Melanocyte of skin (primary cell): ENCODE measurements around a stretch of chr3.

DNA sequence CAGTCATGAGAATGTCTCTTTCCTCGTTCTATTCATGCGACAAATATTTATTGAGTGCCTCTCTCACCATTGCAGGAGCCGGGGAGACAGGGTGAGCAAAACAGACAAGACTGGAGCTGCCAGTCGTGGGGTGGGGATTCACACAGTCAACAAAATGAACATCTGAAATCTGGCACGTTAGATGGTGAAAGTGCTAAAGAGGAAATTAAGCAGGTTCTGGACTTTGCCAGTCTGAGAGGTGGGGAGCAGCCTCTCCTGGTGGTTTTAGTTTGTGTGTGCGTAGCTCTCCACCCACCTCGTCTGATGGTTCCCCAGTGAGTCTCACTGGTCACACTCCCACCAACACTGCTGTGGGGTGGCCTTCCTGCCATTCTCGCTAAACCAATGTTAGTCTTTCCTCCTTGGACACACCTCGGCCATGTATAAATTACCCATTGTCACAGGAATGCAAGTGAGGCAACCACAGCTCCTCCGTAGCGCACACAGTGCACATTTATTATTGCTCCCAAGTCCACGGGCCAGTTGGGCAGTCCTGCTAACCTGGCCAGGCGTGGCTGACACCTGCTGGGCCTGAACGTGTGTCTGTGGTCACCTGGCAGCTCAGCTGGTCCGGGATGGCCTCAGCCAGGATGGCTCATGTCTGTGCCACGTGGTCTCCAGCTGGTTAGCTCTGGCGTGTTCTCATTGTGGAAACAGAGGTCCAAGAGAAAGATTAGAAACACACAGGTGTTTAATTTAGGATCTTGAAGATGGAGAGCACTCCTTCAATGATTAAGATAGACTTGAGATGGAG, 31.6 kb downstream of the FBLN2 start:
- CAGE, long polyA plus RNA, 2 experiments, result no peak in any of the 2 experiments

DNA sequence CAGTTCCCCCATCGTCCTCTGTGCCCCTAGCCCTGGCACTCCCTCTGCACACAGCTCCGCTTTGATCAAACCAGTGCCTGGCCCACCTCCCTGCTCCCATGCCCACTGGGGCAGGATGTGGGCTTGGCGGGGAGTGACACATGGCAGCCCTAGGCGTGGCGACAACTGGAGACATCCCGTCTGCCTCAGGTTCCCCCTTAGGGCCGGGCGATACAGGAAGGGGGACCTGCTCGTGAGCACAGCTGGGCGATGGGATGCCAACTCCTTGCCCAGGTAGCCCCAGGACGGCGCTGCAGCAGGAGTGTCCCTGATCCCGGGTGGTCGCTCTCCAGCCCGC, 105.9 kb downstream of the FBLN2 start:
- CAGE, long polyA plus RNA, 2 experiments, result no peak in any of the 2 experiments

- CAGE, long polyA plus RNA, 2 experiments, result no peak in any of the 2 experiments
These were observed 116.9 kb downstream of the FBLN2 start for GRCh38 chr3:13665799-13666177.

GRCh38 chr3:13712325-13712634, 163.4 kb downstream of the FBLN2 start:
- CAGE, long polyA plus RNA, 2 experiments, result no peak in any of the 2 experiments

- CAGE, long polyA plus RNA, 2 experiments, result no peak in any of the 2 experiments
These were observed 53.1 kb downstream of the WNT7A start for GRCh38 chr3:13826719-13827176.

DNA sequence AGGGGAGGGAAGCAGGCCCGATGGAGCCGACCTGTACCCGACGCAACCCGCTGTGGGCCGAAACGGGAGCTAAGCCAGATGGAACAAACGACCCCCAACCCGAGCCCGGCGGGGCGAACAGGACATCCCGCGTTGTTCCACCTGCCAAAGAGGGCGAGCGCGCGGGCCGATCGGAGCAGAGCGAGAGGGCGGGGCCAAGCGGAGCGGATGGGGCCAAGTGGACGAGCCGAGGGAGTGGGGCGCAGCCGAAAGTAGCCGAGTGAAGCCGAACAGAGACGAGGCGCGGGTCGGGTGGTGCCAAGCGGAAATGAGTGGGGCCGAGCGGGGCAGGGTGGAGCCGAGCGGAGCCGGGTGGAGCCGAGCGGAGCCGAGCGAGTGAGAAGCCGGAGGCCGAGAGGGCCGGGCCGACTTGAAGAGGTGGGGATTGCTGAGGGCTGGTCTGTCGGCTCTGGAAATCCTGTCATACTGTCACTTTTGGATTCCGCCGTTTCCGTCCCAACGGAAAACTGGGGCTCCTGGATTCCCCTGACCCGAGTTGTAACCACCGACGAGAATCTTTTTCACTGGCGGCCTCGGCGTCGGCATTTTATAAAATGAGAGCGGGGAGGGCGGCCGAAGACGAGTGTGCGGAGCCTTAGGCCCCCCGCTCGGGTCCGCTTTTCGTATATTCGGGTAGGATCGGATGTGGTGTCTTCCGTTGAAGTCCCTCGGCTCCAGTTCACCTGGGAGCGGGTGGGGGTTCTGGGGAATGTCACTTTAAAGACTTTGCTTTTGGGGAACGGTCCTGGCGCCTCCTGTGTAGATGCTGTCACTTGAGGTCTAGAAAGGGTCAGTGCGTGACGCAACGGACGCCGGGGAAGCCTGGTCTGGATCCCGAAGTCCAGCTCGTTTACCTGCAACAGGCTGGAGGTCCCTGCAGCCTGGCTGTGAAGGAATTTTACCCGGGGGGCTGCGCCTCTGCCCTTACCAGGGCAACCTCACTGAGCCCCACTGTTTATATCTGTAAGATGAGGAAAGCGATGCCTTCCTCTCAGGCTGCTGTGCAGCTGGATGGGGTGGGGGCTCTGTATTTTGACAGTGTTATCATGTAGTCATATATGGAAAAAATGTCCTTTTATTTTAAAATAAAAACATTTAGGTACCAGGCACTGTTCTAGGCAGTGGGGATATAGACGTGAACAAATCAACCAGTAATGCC, 15.7 kb upstream of the WNT7A start:
- CAGE, long polyA plus RNA, 2 experiments, result no peak in any of the 2 experiments

DNA sequence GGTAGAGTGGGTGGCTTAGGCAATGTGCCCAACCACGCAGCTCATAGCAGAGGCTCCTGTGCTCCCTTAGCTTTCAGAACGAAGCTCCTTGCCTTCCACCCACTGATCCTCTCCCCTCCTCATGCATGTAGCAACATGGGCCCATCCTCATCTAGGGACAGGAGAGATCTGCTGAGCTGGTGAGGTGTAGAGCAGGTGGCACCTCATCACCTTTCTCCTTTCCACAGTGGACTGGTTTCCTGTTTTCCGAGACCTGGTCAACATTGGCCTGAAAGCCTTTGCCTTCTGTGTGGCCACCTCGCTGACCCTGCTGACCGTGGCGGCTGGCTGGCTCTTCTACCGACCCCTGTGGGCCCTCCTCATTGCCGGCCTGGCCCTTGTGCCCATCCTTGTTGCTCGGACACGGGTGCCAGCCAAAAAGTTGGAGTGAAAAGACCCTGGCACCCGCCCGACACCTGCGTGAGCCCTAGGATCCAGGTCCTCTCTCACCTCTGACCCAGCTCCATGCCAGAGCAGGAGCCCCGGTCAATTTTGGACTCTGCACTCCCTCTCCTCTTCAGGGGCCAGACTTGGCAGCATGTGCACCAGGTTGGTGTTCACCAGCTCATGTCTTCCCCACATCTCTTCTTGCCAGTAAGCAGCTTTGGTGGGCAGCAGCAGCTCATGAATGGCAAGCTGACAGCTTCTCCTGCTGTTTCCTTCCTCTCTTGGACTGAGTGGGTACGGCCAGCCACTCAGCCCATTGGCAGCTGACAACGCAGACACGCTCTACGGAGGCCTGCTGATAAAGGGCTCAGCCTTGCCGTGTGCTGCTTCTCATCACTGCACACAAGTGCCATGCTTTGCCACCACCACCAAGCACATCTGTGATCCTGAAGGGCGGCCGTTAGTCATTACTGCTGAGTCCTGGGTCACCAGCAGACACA, 16.8 kb downstream of the TMEM43 start:
- CAGE, long polyA plus RNA, 2 experiments, result no peak in any of the 2 experiments

GRCh38 chr3:14323230-14323615, 79.2 kb upstream of the SLC6A6 start:
- CAGE, long polyA plus RNA, 2 experiments, result no peak in any of the 2 experiments

DNA sequence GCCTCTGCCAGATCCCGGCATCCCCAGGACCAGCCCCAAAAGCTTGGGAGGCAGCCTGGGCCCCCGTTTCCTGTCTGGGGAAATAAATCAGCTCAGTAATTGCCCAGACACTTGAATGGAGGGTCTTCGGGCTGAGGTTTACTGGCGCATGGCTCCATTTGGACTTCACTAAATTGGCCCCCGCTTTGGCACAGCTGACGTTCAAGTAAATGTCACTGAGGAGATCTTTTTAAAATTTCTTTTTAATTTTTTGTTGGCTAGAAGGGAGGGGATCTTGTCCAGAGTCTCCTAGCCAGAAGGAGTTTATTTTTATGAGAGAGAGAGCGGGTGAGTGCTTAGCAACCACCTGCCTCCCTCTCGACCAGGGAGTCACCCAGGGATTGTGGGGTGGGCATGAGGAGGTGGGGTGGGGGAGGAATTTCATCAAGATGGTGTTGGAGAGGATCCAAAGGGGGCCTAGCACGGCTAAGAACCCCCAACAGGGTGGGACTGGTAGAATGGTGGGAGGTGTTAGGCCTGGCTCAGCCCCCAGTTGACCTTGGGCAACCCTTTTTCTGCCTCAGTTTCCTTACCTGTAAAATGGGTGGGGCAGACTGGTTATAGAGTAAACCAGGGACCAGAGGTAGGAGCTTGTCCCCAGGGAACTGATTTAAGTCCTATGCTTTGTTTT, 1.7 kb downstream of the SLC6A6 start:
- CAGE, long polyA plus RNA, 2 experiments, result no peak in any of the 2 experiments

GRCh38 chr3:14421040-14421903, 18.9 kb downstream of the SLC6A6 start:
- CAGE, long polyA plus RNA, 2 experiments, result no peak in any of the 2 experiments

GRCh38 chr3:14452652-14453429, 50.4 kb downstream of the SLC6A6 start:
- CAGE, long polyA plus RNA, 2 experiments, result no peak in any of the 2 experiments

DNA sequence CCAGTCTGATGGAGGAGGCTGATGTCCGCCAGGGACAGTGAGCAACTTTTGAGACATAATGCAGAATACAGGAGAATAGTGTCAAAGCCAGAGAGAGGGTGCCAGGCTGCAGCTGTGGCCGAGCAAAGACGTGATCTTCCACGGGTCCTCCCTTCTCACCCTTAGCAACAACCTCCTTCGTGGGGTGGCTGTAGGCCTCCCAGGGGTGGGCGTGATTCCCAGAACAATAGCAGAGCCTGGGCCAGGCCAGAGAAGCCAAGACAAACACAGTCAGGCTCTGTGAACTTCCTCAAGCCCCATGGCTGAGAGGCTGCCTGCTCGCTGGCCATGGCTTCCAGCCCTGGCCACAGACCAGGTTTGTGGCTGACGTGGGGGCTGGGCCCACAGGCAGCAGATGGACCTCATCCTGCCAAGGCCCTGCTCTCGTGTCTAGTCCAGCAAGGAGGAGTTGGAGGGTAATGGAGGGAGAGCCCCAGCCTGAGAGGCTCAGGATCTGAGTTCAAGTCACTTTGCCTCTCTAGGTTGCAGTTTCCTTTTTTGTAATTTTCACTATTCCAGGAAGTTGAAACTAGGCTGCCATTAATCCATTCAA, 58.2 kb downstream of the SLC6A6 start:
- CAGE, long polyA plus RNA, 2 experiments, result no peak in any of the 2 experiments

- CAGE, long polyA plus RNA, 2 experiments, result no peak in any of the 2 experiments
These were observed 68.2 kb downstream of the GRIP2 start for GRCh38 chr3:14471681-14472633.

- CAGE, long polyA plus RNA, 2 experiments, result no peak in any of the 2 experiments
These were observed 14.2 kb downstream of the GRIP2 start for GRCh38 chr3:14525720-14526591.

DNA sequence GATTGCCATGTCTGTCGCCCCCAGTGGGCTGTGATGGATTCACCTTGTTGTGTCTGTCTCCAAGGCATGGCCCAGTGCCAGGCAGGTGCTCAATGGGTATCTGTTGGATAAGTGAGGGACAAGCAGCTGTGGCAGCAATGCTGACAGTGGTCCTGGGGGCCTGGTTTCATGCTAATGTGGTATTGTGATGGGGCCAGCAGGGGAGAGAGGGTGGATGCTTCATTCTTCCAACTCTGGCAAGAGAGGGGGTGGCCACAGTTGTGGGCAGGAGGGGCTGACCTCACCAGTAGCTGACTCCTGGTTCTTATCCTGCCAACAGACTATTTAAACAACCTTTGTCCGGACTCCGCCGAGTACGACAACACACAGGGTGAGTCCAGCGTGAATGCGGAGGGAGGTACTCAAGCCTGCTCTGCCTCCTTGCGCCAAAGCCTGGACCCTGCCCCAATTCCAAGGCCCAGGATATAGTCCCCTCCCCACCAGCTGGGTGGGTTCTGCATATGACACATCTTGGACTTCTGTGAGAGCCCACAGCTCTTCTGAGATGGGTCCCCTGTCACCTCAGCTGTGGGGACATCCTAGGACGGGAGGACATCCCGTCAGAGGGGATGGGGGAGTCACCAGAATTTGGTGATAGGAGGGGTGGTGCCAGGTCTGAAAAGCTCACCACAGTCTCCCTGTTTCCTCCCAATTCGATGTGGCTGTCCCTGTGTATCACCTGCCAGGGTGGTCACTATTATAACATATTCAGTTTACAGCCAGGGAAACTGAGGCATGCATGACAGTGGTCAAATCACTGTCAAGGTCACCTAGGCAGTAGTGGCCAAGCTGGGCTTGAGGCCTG, 47.1 kb upstream of the NR2C2 start:
- CAGE, long polyA plus RNA, 2 experiments, result no peak in any of the 2 experiments

DNA sequence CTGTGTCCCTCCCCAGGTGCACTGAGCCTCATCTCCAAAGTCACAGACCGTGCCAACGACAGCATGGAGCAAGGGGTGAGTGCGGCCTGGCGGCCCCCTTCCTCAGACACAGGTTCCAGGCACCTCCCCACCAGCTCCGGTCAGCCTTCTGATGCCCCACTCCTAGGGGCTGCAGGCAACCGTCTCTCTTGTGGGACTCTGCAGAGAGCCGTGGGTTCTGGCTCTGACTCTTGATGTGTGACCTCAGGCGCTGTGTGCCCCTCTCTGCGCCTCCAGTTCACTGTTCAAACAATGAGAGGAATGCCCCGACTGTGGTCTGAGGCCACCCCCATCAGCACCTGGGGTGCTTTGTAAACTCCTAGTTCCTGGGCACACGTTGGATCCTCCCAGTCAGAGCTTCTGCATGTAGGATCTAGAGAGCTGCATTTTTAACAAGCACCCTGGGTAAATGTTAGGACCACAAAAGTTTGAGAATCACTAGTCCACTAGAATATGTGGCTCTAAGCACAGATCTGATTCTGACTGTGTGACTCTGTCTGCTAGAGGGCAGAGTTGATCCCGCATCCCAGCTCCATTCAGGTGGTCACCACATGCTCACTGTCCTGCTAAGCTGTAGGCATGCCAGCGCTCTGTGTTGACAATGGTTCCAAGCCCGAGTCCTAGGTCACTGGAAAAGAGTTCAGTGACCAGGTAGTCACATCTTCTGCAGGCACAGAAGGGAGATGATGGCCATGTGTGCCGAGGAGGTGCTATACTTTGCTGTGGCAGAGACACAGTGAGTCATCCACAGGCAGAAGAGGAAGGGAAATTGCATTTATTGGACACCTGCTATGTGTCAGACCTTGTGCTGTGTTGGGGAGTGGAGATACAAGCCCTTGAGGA, 46.2 kb upstream of the NR2C2 start:
- CAGE, long polyA plus RNA, 2 experiments, result no peak in any of the 2 experiments

DNA sequence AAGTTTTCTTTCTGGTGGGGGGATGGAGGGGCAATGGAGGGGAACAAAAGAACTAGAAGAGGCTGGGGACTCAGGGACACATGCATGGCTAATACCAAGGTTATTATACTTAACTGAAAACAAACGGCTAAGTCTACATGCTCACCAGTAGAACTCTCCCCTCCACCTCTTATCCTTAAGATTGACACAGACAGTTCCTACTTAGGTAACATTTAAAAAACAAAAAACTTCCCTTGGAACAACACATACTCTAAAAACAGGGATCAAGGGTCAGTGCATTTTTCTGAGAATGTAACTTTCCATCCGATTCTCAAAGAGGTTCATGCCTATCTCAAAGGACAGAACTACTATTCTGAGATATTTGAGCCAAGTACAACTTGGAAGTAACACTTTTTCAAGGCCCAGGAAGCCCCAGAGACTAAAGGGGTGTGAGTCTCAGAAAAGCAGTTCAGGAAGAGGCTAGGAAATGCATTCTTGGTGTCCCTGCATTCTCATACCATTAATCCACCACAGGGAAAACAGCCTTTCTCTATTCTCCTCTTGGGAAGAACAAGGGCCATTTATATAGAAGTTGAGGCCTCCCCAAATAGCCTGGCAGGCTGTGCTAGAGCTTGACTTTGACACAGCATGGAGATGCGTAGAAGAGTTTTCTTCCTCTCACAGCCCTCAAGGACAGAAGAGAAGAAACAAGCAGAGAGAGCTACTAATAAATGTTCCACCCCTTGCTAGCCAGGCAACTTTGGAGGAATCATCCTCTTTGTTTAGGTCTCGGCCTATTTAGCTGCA, 5.7 kb upstream of the NR2C2 start:
- CAGE, long polyA plus RNA, 2 experiments, result no peak in any of the 2 experiments

DNA sequence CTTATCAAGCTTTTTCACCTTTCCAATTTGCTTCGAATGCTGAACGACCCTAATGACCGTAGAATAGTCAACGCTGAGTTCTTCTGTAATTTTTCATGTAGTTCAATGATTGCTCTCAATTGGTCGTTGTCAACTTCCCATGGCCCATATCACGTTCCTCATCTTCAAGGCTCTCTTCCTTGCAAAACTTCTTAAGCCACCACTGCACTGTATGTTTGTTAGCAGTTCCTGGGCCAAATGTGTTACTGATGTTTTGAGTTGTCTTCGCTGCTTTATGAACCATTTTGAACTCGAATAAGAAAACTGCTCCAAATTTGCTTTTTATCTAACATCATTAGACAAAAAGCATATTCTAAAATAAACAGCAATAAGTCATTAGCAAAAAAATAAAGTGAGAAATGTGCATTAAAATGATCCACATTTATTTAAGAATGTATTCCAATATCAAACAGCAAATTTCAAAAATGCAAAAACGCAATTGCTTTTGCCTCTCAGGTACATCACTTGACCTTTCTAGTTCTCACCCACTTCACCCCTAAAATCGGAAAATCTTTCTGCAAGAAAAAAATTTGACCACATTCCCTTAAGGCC, 1.5 kb upstream of the NR2C2 start:
- CAGE, long polyA plus RNA, 2 experiments, result no peak in any of the 2 experiments

GRCh38 chr3:14949085-14949637, 1.8 kb downstream of the NR2C2 start:
- CAGE, long polyA plus RNA, 2 experiments, result no peak in any of the 2 experiments

- CAGE, long polyA plus RNA, 2 experiments, result no peak in any of the 2 experiments
These were observed 1.0 kb downstream of the RBSN start for GRCh38 chr3:15097880-15098324.